ENCODE results near the genes LY6G6D, LY6G6C, MPIG6B, VARS1, HSPA1A, EHMT2 and NELFE.

DNA sequence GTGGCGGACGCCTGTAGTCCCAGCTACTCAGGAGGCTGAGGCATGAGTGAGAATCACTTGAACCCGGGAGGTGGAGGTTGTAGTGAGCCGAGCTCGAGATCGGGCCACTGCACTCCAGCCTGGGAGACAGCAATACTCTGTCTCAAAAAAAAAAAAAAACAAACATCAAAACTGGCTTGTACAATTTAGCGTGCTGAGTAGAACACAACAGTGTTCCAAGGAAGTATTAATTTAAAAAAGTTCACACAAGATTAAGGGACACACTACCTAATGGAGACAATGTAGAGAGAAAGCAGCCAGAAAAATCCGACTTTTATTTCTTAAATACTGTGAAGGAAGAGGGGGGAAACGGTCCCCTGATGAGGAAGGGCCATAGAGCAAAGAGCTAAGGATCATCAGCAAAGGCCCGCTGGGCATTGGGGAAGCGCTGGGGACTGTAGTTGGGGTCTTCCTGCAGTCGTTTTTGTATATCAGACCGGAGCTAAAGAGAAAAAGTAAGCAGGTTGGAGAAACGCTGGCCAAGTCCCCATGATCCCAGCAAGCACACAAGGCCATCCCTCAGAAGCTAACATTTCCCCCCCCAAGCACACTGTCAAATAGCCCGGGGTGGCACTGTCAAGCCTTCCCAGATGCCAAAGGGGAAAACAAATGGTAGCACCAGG, 13.6 kb downstream of the BAG6 start:
- PRO-cap, result no peak

- PRO-cap, result unidirectional peak, plus-strand start at chr6:31659892; bidirectional peak, plus-strand start at chr6:31660155, minus-strand start at chr6:31660038
Observed at GRCh38 chr6:31659437-31660208, 955 bp downstream of the C6orf47 start.

GRCh38 chr6:31697346-31698116, 5.6 kb downstream of the ABHD16A start:
- PRO-cap, result no peak

DNA sequence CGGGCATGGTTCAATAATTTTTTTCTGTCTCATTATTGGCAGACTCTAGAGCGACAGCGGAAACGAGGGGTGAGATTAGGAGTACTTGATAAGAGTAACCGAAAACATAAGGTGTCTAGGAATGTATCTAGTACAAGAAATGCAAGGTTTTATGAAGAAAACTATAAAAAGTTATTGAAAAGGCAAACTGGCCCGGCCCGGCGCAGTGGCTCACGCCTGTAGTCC, 303 bp upstream of the ABHD16A start:
- PRO-cap, result no peak

- PRO-cap, result no peak
Observed at GRCh38 chr6:31714952-31715815, at the start of gene LY6G6D. Gene LY6G6D (plus strand): TSS chr6:31715348.

DNA sequence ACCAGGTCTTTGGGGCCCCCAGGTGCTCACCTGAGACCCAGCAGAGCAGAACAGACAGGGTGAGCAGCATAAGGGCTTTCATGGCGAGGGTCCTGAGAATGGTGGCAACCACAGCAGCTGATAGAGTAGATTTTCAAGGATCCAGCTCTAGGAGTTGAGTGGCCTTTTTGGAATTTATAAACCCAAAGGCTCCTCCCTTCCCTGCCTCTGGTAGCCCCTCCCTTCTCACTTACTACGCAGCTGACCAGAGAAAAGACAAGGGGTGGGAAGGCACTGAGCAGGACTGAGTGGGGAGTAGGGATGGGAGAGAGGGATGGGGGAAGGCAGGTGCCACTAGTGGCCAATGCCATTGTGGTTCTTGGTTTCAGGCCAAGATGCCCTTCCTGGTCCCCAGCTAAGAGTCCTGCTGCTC, at the start of gene LY6G6C:
TSS of gene LY6G6C (minus strand) at position 149 of the 412 bp plus-strand sequence.
- PRO-cap, result no peak

GRCh38 chr6:31723116-31723972, at the start of gene MPIG6B:
Gene MPIG6B (plus strand): TSS chr6:31723373.
- PRO-cap, result no peak

DNA sequence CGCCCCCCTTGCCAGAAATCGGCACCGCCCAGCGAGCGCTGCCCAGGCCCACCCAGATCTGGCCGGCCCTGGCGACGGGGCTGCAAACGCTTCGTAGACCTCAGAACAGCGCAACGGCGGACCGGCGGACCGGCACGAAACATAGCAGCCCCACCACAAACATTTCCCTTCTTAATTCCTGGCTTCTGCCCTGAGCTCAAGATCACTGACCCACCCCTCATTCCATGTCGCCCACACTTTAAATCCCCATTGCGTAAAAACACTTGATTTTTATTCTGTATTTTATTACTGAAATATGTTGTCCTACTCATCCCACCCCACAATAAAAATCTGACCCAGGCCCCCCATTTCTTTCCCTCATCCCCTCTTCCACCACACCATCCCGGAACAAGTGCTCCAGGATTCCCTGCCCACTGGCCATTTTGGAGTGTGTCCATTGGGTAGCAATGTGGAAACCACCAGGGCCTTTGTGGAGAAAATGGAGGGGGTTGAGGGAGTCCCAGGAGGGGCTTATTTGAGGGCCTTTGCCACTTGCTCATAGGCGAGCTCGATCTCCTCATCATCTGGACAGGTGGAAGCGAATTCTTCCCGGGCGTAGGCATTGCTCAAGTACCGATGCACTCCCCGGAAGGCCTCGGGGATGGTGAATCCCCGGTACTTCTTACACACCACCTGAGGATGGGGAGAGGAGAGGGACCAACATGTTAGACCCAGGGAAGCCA, 1.4 kb upstream of the DDAH2 start:
- PRO-cap, result bidirectional peak, plus-strand start at position 85 of the sequence, minus-strand start outside the sequence

DNA sequence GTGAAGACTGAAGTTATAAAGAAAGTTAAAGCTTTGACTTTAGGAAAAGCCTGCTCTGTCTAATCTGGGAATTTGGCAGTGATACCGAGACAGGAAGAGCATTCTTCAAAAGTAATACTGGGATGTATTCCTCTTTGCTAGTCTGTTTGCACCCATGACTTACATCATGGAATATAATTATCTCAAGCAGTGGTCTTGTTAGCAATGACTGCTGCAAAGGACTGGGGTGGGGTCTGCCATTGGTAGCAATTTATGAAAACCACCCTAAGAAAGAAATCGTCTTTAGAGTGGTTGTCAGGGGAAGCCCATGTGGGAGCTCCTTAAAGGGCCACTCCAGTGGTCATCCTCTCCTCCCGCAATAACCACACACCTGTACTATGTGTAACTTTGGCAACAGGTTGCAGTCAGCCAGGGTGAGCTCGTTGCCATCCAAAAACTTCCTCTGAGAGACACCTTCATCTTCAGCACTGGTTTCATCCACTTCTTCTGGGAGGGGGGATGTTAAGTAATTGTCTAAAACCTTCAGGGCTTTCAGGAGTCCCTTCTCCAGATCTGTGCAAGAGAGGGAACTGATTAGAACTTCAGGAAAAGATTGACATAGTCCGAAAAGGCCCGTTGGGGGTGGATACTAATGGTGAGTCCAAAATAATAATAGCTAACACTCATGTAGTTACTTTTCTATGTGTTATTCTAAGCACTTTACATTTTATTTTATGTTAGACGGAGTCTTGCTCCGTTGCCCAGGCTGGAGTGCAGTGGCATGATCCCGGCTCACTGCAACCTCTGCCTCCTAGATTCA, 2.9 kb upstream of the DDAH2 start:
- PRO-cap, result no peak

DNA sequence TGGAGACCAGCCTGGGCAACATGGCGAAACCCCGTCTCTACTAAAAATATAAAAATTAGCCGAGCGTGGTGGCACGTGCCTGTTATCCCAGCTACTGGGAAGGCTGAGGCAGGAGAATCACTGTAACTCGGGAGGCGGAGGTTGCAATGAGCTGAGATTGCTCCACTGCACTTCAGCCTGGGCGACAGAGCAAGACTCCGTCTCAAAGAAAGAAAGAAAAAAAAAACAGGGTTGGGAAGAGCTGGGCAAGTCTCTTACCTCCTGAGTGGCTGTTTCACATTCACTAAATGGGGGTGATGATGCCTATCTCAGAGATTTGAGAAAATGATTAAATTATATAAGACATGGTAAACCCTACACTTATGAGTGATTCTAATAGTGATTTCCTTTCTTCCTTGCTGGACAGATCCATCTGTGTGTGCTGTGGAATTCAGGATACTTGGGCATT, 976 bp downstream of the MSH5 start:
- PRO-cap, result no peak

- PRO-cap, result bidirectional peak, plus-strand start at chr6:31795361, minus-strand start at chr6:31795360; bidirectional peak, plus-strand start at chr6:31796011, minus-strand start at chr6:31795728; bidirectional peak, plus-strand start at chr6:31796163, minus-strand start at chr6:31796160
Observed at GRCh38 chr6:31795317-31796222, at the start of gene VARS1. Gene VARS1 (minus strand): TSS chr6:31795752.

DNA sequence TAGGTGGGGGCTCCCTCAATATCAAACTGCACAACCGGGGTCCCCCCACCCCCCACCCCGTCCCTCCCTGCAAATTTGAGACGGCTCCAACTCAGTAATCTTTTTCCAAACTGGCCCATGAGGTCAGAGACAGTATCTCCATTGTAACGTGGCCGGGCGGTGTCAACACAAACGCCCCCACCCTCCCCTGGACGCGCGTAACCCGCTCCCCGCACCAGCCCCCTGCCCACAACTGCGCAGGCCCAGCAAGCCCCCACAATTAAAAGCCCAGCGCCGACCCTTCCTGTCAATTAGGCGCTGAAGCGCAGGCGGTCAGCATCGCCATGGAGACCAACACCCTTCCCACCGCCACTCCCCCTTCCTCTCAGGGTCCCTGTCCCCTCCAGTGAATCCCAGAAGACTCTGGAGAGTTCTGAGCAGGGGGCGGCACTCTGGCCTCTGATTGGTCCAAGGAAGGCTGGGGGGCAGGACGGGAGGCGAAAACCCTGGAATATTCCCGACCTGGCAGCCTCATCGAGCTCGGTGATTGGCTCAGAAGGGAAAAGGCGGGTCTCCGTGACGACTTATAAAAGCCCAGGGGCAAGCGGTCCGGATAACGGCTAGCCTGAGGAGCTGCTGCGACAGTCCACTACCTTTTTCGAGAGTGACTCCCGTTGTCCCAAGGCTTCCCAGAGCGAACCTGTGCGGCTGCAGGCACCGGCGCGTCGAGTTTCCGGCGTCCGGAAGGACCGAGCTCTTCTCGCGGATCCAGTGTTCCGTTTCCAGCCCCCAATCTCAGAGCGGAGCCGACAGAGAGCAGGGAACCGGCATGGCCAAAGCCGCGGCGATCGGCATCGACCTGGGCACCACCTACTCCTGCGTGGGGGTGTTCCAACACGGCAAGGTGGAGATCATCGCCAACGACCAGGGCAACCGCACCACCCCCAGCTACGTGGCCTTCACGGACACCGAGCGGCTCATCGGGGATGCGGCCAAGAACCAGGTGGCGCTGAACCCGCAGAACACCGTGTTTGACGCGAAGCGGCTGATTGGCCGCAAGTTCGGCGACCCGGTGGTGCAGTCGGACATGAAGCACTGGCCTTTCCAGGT, at the start of gene HSPA1A:
TSS of gene HSPA1A (plus strand) at position 595 of the 1,089 bp plus-strand sequence.
- PRO-cap, result bidirectional peak, plus-strand start at position 595 of the sequence, minus-strand start at position 404 of the sequence

DNA sequence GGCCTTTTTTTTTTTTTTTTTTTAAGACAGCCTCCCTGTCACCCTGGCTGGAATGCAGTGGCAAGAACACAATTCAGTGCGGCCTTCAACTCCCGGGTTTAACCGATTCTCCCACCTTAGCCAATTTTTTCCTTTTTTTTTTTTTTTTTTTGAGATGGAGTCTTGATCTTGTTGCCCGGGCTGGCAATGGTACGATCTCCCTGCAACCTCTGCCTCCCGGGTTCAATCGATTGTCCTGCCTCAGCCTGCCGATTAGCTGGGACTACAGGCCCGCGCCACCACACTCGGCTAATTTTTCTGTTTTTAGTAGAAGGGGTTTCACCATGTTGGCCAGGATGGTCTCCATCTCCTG, 8.3 kb downstream of the HSPA1B start:
- PRO-cap, result no peak

DNA sequence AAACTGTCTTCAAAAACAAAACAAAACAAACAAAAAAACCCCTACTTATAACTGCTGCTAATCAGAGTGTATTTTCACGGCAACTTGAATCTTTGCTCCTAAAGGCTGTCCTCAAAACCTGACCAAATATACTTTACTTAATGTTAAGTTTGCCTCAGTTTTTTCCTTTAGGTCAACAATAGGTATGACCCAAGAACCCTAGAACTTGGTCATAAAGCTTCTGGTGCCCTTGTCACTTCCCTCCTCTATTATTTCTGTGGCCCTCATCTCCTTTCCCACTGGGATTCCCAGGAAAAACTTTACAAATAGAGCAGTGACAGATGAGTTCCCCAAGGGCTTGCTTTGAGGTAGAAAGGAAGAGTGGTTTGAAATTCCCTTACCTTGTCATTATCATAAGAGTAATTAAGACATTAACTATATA, 1.9 kb downstream of the EHMT2 start:
- PRO-cap, result no peak

- PRO-cap, result bidirectional peak, plus-strand start at chr6:31897786, minus-strand start at chr6:31897685
Observed at GRCh38 chr6:31897477-31897909, at the start of gene EHMT2. Gene EHMT2 (minus strand): TSS chr6:31897698.

DNA sequence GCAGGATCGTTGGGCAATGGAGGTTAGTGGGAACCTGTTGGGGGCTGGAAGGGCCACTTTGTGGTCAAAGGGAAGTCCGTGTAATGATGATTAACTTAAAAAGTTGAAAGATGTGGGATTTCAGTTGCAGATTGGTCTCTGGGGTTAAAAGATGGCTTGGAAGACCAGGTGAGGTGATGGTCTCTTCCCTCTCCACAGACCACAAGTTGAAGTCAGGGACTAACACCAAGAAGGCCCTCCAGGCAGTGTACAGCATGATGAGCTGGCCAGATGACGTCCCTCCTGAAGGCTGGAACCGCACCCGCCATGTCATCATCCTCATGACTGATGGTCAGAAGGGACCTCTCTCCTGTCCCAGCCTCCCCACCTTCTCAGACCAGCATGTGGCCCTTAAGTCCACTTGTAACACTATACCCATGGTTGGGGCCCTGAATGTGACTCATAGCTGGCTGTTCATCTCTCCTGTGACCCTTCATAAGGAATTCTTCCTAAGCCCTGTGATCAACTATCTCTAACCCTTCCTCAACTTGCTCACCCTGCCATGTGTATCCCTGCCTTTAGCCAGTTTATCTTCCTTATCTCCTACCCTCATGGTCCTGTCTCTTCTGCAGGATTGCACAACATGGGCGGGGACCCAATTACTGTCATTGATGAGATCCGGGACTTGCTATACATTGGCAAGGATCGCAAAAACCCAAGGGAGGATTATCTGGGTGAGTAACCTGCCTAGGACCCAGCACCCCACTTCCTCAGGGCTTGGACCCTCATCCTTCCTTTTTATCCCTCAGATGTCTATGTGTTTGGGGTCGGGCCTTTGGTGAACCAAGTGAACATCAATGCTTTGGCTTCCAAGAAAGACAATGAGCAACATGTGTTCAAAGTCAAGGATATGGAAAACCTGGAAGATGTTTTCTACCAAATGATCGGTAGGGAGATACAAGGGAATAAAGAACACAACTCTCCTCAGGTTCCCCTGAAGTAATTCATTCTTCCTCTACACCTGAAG, 3.0 kb downstream of the CFB start:
- PRO-cap, result no peak

DNA sequence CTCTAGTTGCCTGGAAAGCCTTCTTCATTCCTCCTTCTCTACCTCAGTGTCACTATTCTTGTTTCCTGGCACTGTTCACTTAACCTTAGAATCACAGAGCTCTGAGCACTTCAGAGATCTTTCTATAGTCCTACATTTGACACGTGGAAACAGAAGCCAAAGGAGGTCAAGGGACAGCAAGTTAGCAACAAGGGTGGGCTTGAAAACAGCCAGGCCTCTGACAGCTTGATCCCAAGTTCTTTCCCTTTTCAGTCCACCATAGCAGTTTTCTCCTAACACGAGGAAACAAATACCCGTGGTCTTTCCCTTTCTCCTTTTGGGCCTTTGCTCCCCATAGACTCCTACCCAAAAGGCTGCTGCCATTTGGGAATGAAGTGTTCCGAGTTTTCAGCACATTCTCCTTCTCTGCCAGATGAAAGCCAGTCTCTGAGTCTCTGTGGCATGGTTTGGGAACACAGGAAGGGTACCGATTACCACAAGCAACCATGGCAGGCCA, 3.8 kb downstream of the CFB start:
- PRO-cap, result no peak

- PRO-cap, result bidirectional peak, plus-strand start at chr6:31959175, minus-strand start at chr6:31958941
Observed at GRCh38 chr6:31958368-31959385, at the start of gene NELFE. Gene NELFE (minus strand): TSS chr6:31958971.

GRCh38 chr6:31965575-31966005, 6.3 kb downstream of the DXO start:
- PRO-cap, result no peak

GRCh38 chr6:31978861-31979964, 2.6 kb upstream of the C4A start:
- PRO-cap, result no peak

All from rectum (tissue), 1 donor.